AG08470 (cell line): Measurements from ENCODE around the genes SLC30A10 and BPNT1.

GRCh38 chr1:219568465-219568814 is 44.5 kb downstream of the ZC3H11B start:
- RRBS = no CpG with 5 or more reads among the region's 4 CpGs

GRCh38 chr1:219883760-219884490 is 44.4 kb downstream of the SLC30A10 start:
- RRBS = no CpG with 5 or more reads among the region's 5 CpGs

- RRBS = 7% methylated on average over 20 of the region's 59 CpGs
Observed at GRCh38 chr1:219928383-219929233, at the start of gene SLC30A10. Gene SLC30A10, minus strand, starts transcription at chr1:219928557.

GRCh38 chr1:220089604-220090194 is at the start of gene BPNT1:
Gene BPNT1, minus strand, starts transcription at chr1:220089788.
- RRBS = no CpG with 5 or more reads among the region's 25 CpGs

DNA sequence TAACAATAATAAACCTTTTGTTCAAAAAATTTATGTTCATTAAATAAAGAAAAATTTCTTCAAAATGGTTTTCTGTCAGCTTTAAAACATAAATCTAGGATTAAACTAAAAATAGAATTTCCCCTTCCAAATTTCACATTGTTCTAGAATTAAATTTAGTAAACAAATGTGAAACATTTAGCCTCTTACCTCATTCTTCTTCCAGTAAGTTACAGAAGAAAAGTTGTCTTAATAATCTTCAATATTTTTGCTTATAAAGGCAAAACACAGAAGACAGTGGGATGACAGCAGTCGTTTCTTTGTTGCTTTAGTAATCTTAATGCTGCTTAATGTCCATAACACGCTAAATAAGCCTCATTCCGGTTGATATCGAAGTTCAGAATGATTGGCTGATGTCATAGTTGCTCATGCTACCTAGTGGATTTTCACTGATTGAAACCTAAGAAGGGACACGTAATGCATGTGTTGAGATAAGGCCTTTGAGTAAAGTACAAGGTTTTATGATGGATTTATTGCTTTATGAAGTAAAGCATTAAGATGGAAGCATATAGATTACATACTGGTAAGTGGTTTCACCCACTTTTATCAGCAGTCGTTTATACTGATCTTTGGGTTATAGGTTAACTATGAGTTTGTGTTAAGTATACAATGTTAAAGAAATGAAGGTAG is 25.0 kb downstream of the IARS2 start:
- RRBS = no CpG with 5 or more reads among the region's 6 CpGs

DNA sequence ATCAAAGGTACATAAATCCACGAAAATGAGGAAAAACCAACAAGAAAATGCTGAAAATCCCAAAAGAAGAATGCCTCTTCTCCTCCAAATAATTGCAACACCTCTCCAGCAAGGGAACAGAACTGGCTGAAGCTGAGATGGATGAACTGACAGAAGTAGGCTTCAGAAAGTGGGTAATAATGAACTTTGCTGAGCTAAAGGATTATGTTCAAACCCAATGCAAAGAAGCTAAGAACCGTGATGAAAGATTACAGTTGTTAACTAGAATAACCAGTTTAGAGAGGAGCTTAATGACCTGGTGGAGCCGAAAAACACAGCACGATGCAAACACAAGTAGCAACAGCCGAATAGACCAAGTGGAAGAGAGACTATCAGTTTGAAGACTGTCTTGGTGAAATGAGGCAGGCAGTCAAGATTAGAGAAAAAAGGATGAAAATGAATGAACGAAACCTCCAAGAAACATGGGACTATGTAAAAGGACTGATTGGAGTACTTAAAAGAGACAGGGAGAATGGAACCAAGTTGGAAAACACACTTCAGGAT is 47.1 kb upstream of the C1orf115 start:
- RRBS = no CpG with 5 or more reads among the region's 6 CpGs

GRCh38 chr1:220750690-220750937 is 2.5 kb downstream of the MTARC2 start:
- RRBS = no CpG with 5 or more reads among the region's 1 CpG

DNA sequence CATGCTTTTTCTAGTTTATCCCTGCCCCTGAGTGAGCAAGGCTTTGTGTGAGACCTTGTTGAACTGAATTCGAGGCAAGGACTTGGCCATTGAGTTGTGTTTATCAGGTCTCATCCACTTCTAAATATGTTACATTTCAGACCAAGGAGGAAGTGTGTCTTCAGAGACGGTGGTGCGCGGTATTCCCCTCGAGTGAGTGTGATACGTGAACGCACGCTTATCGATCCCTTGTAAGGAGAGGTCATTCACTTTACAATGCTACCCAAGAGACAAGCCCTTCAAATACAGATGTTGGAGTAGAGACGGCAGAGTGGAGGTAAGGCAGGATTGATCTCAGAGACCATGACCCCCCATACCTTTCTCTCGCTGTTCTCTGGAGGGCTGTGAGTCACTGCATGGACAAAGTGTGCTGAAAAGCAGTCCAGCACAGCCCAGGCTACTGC is 16.5 kb upstream of the MTARC1 start:
- RRBS = no CpG with 5 or more reads among the region's 11 CpGs

GRCh38 chr1:220791290-220791981 is 4.7 kb downstream of the MTARC1 start:
- RRBS = no CpG with 5 or more reads among the region's 7 CpGs

DNA sequence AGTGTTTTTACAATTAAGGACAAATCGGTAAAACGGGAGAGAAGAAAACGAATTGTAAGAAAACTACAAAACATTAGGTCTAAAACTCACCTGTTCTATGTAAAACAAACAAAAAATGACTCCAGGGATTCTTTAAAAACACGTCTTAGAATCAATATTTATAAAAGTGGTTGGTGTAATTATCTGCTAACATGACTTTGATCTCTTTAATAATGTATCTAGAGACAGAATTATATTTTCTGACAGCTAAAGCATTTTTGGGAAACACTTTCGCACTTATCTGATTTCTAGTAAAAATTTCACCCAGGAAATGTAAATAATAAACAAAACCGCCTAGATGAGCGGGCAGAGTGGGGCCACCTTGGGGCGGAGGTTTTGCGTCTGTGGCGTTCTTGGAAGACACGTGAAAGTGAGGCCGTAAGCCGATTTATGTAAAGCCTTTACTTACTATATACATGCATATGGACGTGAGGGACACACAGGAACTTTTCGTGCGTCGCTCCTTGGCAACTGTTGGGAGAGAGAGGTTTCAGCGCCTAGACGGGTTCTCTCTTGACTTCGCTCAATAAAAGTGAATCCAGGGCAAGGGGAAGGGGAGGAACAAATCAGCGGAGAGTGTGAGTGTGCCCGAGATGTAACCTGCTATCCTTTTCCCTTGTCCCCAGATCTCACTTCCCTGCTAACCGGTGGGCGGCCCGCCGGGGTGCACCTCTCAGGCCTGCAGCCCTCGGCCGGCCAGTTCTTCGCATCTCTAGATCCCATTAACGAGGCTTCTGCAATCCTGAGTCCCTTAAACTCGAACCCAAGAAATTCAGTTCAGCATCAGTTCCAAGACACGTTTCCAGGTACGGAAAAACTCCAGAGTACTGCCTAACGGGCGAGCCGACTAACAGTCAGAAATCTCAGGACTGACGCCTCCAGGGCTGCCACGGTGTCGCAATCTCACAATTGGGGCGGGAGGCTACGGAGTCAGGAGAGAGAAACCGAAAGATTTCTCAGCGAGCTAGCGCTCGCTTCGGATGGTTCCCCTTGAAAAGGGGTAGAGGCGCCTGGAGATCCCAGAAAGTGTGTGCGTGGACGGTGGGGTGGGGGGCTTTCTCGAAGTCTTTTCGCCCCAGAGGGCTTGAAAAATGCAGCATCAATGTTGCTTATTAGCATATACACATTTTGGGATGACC is 1.7 kb downstream of the HLX start:
- RRBS = no CpG with 5 or more reads among the region's 51 CpGs

DNA sequence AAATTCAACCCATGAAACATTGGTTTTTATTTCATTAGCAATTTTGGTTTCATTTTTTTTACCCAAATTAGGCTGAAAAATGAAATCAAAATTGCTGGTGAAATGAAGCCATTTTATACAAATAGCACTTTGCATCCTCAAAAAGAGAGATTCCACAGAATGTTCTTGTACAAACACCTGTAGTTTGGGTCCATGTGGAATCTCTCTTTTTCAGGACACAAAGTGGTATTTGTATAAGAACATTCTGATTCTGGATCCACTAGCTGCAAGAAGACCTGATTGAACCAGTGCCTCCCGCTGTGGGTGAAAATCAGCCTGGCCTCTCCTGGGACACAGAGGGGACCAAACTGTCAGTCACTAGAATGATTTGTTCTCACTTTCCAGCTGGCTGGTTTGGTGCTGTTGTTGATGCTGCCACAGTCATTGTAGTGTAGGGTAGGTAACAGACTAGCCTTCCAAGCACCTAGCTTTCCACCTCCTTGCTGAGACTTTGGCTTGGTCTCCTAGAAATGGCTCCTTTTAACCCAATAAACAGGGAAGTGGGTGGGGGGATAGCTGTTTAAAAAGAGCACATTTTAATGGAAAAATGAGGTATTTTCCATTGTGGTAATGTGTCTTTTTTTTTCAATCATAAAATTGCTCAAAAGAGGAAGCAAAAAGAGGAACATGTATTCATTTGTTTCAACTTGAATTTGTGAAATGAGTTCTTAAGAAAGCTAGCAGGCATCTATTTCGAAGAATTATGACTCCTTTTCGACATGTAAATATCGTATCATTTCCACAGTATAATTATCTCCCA is 189.9 kb downstream of the HLX start:
- RRBS = no CpG with 5 or more reads among the region's 4 CpGs

- RRBS = no CpG with 5 or more reads among the region's 3 CpGs
Observed at GRCh38 chr1:221097343-221097787, 218.1 kb downstream of the HLX start.

GRCh38 chr1:221273740-221274131 is 394.5 kb downstream of the HLX start:
- RRBS = no CpG with 5 or more reads among the region's 3 CpGs

DNA sequence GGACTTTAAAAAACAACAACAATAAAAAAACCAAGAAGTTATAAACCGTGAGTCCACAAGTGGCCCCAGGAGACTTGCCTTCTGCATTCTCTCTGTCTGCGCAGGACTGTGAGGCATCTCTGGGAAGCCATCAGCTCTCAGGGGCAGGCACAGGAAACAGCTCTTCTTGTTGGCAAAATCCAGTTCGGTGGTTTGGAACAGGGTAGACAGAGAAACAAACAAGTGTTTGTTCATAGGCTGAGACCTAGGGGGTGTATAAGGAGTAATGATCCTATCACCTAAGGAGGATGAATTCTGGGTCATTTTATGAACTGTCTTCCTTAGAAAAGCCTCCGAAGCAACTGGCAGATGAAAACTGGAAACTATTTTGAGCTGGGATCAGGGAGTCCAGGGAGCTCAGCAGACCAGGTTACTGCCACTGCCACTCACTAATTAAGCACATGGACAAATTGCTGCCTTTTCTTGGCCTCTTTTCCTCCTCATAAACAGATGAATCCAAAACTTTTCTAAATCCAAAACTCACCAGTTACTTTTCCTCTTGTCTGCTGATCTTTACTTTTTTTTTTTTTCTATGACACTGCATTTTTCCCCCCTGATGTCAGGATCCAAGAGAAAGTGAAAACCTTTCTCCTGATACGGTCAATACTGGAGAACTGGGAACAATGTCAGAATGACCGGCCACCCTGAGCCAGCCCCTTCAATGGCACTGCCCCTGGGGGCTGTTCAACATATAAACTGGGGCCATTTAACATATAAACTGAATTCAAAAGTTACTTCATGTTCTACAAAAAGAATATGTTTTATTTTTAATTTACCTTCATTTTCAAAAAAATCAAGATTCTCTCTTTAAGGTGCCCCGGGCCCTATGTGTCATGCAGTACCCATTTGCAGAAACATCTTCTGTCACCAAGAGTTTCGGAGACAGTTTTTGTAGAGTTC is 405.8 kb downstream of the DUSP10 start:
- RRBS = no CpG with 5 or more reads among the region's 8 CpGs

DNA sequence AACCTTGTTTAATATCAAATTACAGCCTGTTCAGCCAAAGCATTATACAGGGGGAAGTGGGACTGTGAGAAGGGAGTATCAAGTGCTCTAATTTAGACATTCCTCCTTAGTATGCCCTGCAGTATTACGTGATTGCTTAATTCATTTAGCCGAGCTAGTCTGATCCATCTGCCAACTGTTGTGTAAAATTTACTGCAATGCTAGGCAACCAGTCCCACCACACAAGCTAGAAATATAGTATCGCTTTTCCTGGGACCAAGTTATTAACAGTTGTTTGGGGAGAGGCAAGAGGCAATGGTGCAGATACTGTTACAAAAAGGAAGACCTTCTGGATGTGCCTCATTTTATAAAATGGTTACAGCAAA is 283.4 kb downstream of the DUSP10 start:
- RRBS = no CpG with 5 or more reads among the region's 3 CpGs

DNA sequence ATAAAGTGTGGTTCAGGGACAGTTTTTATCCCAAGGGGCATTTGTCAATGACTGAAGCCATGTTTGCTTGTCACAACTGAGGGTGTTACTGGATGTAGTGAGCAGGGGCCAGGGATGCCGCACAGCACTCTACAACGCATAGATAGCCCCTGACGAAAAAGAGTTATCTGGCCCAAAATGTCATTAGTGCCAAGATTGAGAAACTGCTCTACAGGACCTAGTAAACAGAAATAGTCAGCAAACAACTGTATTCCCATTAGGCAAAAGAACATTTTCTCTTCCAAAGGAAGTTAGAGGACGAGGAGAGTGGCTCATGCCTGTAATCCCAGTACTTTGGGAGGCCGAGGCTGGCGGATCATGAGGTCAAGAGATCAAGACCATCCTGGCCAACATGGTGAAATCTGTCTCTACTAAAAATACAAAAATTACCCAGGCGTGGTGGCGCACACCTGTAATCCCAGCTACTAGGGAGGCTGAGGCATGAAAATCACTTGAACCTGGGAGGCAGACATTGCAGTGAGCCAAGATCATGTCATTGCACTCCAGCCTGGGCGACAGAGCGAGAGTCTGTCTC is 189.1 kb downstream of the DUSP10 start:
- RRBS = no CpG with 5 or more reads among the region's 10 CpGs

DNA sequence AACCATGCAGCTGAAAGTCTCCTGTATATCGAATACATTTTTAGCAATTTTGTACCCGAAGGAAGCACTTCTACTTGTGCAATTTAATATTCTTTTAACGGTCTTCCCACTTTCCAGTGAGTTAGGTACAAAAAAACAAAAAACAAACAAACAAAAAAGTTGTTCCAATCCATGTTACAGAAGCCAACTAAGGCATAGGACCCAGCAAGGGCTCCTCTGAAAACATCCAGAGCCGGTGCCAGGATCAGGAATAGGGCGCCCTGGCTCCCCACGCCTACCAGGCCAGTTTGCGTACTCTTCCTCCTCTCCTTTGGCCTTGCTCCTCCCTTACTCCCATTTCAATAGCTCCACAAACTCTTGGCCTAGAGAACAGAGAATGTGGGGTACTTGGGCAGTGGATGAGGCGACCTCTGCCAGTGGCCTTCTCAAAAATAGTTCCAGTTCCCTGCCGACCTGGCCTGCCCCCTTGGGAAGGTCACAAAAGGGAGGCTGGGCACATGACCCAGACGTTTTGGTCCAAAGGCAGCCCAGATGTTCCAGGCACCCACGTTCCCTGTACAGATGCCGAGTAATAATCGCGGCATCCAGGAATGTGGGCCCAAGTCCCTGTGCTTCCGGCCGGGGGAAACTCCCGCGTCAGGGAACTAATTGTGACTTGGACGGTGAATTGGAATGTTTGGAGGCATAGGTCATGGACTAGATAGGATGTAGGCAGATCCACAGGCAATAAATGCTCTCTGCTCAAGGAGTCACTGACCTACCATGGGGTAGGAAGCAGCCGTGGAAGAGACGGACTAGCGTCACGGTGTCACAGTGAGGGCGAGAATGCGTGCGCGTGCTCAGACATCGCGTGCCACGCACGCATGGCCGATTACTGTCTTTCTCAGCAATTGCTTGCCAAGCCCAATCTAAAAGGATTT is 178.6 kb downstream of the DUSP10 start:
- RRBS = no CpG with 5 or more reads among the region's 32 CpGs

GRCh38 chr1:221707937-221708584 is 33.8 kb downstream of the DUSP10 start:
- RRBS = no CpG with 5 or more reads among the region's 5 CpGs

- RRBS = no CpG with 5 or more reads among the region's 17 CpGs
Observed at GRCh38 chr1:221740981-221741211, 993 bp downstream of the DUSP10 start.

DNA sequence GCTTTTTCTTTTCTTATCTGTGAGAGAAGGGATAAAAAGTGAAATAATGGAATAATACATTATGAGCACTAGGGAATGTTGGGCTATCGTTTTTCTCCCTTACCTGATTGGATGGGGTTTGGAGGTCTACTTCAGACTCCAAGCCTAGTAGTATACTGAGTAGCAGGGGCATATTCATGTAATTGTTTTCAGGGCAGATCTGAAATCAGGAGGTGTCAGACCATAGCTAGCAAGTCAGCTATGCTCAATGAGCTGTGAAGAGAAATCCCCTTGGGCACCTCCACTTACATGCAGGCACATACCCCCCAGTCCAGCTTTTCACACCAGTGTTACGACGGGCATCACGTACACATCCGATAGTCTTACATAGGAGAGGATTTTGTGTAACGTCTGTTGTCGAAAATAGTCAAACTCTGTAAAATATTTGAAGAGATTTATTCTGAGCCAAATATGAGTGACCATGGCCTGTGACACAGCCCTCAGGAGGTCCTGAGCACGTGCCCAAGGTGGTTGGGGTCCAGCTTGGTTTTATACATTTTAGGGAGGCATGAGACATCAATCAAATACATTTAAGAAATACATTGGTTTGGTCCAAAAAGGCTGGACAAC is 1.9 kb upstream of the DUSP10 start:
- RRBS = no CpG with 5 or more reads among the region's 8 CpGs